Measurements from ENCODE around the gene PARD6B.

- PRO-cap, result no peak
- RAMPAGE, long total RNA, result no peak
These were observed 117.6 kb downstream of the CEBPB start for GRCh38 chr20:50308256-50308550.

- PRO-cap, result no peak
- RAMPAGE, long total RNA, result no peak
These were observed 118.3 kb downstream of the CEBPB start for GRCh38 chr20:50308551-50309788.

- PRO-cap, result no peak
- RAMPAGE, long total RNA, result no peak
These were observed 143.3 kb downstream of the CEBPB start for GRCh38 chr20:50333868-50334468.

DNA sequence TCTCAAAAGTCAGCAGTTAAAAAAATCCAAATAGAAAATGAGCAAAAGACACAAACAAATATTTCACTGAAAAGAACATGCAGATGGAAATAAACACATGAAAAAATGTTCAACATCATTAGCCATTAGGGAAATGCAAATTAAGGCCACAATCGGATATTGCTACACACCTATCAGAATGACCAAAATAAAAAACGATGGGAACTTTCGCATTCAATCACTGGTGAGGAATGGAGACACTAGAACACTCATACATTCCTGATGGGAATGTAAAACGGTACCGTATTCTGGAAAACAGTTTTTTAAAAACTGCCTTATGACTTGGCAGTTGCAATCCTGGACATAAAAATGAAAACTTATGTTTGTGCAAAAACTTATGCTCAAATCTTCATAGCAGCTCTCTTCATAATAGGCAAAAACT, 146.0 kb downstream of the CEBPB start:
- PRO-cap, result no peak
- RAMPAGE, long total RNA, result no peak

GRCh38 chr20:50350305-50350984, 159.7 kb upstream of the PTPN1 start:
- PRO-cap, result no peak
- RAMPAGE, long total RNA, result no peak

DNA sequence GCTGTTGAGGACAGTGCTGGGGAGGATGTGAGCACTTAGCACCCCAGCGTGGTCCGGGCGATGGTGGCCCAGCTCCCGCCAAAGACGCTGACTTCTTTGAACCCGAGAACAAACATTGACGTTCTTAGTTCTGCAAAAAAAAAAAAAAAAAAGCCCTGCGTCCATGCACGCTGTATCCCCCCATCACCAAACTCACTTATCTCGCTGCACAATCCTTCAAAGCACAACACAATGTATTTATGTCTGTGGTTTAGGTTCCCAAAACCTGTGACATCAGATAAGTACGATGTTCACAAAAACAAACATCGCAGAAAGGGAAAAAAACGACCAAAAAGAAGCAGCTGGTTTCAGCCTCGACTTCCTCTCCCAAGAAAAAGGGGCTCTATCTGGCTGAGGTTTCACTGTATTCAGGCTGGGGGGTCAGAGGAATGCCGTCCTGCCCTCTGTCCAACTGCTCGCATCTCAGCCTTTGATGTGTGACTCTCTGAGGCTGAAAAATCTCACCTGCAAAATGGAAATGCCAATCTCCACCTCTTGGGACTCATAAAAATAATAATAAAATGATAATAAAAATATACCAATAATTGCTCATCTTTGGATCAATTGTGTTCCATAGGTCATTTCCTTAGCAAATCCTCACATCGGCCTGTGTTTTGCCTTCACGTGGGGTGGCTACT, 123.6 kb upstream of the PTPN1 start:
- PRO-cap, result no peak
- RAMPAGE, long total RNA, result no peak

- PRO-cap, result no peak
- RAMPAGE, long total RNA, result no peak
These were observed 79.5 kb upstream of the PTPN1 start for GRCh38 chr20:50430606-50431132.

DNA sequence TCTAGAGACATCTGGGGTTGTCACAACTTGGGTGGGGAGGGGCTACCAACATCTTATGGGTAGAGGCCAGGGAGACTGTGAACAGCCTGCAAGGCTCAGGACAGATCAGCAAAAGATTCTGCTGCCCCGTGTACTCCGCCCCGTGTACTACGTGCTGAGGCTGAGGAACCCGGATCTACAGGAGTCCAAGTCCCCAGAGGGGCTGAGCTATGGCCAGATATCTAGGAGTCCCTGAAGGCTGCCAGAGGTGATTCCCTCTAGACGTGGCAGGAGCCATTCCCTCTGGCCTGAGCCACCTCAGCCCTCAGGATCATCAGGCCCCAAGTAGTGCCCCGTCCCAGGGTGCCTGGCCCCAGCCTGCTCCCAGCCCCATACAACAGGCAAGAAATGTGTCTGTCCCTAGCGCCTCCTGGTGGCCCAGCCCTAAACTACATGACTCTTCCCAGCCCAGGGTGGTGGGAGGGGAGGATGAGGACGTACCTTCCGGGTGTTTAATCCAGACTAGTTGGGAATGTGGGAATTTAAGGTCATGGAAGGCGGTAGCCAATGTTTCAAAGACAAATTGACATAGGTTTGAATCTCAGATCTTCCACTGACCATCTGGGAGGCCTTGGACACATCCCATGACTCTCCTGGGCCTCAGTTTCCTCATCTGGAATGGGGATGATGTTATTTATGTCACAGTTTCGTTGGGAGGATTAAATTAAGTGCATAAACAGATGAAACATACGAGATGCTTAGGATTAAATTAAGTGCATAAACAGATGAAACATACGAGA, 49.5 kb upstream of the PTPN1 start:
- PRO-cap, result no peak
- RAMPAGE, long total RNA, result no peak

- PRO-cap, result no peak
- RAMPAGE, long total RNA, result no peak
These were observed 12.1 kb upstream of the PTPN1 start for GRCh38 chr20:50497935-50498543.

GRCh38 chr20:50655166-50655974, 36.0 kb downstream of the RIPOR3 start:
- PRO-cap, result no peak
- RAMPAGE, long total RNA, result no peak

DNA sequence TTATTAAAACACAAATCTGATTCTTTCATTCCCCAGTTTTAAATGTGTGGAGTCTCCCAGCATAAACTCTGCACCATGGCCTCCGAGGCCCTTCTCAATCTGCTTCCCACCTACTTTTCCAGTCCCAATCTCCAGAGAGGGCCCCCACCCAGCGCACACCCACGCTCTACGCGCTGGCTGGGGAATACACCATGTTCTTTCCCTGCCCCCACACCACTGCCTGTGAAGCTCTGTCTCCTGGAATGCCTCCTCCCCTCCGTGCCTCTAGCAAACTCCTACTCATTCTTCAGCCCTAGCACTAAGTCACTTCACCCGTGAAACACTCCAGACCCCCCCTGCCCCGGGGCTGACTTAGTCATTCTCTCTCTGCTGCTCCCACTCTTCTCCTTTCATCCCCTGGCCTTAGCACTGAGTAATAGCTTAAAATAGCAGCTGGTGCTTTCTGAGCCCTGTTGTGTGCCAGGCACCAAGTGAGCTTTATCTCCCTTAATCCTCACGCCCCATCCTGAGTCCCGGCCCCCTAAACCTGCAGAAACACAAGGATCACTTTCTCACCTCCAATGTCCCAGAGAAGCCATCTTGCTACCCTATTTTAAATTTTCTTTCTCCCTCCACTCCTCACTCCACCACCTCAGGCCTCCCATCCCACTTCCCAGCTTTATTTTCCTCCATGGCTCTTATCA, 6.5 kb upstream of the PARD6B start:
- PRO-cap, result no peak
- RAMPAGE, long total RNA, result no peak

- PRO-cap, result no peak
- RAMPAGE, long total RNA, result no peak
These were observed at the start of gene PARD6B for GRCh38 chr20:50731239-50732210. TSS of gene PARD6B (plus strand) at chr20:50731580.

DNA sequence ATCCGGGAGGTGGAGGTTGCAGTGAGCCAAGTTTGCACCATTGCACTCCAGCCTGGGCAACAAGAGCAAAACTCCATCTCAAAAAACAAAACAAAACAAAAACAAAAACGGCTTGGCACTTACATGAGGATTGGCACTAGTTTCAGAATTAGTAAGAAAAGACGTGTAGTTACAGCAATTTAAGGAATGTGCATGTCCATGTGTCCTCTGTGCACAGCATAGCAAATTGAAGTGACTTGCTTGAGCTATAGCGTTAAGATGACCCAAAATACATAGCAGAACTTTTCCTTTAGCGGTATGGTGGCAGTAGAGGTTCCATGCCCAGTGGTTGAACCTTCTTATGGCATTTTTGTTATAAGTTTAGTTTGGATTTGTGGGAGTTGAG, 2.0 kb downstream of the PARD6B start:
- PRO-cap, result no peak
- RAMPAGE, long total RNA, result no peak

DNA sequence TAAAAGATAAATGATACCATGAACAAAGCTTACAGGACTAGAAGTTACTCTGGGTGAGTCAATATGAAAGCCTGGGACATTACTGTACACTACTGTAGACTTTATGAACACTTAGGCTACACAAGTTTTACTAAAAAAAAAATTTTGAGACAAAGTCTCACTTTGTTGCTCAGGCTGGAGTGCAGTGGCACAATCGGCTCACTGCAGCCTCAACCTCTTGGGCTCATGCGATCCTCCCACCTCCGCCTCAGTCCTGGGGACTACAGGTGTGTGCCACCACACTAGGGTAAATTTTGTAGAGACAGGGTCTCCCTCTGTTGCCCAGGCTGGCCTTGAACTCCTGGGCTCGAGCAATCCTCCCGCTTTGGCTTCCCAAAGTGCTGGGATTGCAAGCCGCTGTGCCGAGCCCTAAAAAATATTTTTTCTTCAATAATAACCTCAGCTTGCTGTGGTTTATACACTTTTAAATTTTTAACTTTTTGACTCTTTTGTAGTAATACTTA, 35.8 kb downstream of the ADNP start:
- PRO-cap, result no peak
- RAMPAGE, long total RNA, result no peak

DNA sequence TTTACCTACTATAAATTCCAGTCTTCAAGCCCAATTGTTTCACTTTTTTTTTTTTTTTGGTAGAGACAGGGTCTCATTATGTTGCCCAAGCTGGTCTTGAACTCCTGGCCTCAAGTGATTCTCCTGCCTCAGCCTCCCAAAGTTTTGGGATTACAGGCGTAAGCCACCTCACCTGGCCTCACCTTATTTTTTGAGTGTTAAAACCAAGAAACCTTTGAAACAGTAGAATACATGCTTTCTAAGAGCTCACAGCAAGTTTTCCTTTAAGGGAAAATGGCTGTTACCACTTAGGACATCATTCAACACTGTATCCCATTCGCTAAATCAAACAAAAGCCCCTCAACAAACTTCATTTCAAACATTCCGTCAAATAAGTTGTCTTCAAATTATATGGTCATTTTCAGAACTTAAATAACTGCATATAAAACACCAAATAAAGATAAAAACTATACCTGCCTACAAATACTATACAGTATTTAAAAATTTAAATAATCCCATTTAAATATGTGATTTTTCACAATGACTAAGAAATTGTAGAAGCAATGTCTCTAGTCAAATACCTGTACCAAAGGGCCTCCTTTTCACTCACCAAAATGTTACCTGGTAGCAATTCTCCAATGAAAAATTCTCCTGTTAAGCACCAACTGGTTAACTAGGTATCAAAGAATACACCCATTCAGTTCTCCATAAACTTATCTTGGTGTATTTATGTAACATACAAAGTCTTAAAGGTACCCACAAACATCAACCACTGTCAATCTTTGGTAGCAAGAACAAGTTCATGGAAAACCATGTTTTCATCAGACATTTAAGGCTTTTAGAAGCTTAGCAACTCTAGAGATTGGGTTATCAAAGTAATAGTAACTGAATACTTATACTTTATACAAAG, 3.5 kb downstream of the ADNP start:
- PRO-cap, result no peak
- RAMPAGE, long total RNA, result no peak

DNA sequence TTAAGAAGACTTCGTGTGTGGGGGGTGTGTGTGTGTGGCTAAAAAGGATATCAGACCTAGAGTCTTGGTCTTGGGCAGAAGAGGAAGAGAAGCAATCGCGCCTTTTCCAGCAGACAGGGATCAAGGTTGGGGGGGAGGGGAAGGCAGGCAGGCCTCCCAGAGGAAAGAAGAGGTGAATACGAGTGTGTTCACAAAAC, 1.4 kb downstream of the ADNP start:
- PRO-cap, result no peak
- RAMPAGE, long total RNA, result no peak

DNA sequence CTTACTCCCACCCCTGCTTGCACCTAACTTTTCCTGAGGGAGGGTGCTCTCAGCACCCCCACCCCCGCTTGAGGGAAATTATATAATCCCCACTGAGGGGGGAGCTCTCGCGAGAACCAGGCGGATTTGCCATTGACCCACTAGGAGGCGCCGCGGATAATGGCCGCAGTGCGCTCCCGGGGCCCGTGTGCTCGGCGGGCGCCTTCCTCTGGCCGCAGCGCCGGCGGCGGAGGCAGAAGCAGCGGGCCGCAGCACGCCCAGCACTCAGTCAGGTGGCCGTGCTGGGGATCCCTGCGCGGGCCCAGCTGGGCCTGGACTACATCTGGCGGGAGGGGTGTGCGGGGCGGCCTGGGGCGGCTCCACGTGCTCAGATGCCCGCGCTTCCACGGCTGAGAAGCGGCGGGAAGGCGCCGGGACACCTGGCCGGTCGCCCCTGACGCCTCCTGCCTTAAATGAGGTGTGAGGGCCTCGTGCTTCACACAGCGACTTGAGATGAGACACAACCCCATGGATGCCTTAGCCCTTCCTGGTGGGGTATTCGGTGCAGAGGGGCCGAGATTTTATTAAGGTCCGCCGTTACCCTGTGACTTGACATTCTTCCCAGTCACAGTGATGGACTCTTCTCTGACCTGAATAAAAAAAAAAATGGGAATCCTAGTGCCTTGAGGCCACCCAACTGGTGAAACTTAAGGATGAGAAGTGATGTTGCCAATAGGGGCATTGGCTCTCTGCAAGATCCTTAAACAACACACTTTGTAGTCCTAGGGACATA, 499 bp upstream of the ADNP start:
- PRO-cap, result no peak
- RAMPAGE, long total RNA, result no peak

- PRO-cap, result no peak
- RAMPAGE, long total RNA, result no peak
These were observed 23.6 kb downstream of the MOCS3 start for GRCh38 chr20:50982231-50982538.

DNA sequence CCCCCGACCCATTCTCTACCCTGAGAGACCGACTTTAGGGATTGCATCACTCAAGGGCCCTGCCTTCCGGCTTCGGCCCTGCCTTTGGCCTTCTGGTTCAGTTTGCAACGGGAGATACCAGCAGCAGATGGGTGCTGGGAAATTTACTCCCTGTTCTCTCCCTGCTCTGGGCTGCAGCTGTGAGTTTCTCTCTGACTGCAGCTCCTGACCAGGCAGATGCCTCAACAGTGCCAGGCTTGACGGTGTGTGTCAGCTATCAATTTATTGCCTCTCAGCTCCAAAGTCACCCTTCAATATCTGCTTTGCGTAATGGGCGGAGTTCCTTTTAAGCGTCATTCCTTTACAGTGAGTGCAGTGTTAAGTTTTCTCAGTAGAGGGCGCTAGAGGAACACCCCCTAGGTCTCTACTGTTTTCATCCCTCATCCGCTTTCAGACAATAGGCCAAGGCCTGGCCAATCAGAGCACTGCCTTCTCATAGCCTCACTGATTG, 30.1 kb downstream of the KCNG1 start:
- PRO-cap, result no peak
- RAMPAGE, long total RNA, result no peak

- PRO-cap, result no peak
- RAMPAGE, long total RNA, result no peak
These were observed 61.4 kb upstream of the KCNG1 start for GRCh38 chr20:51084277-51084709.